ENCODE results near the gene SMC5.

GRCh38 chr9:68705327-68706067 is 457 bp downstream of the PIP5K1B start:
- PRO-cap = bidirectional peak, plus-strand start at chr9:68705686, minus-strand start at chr9:68705424; bidirectional peak, plus-strand start at chr9:68705953, minus-strand start at chr9:68705874

GRCh38 chr9:68802495-68803397 is 22.9 kb downstream of the PABIR1 start:
- PRO-cap = no peak

DNA sequence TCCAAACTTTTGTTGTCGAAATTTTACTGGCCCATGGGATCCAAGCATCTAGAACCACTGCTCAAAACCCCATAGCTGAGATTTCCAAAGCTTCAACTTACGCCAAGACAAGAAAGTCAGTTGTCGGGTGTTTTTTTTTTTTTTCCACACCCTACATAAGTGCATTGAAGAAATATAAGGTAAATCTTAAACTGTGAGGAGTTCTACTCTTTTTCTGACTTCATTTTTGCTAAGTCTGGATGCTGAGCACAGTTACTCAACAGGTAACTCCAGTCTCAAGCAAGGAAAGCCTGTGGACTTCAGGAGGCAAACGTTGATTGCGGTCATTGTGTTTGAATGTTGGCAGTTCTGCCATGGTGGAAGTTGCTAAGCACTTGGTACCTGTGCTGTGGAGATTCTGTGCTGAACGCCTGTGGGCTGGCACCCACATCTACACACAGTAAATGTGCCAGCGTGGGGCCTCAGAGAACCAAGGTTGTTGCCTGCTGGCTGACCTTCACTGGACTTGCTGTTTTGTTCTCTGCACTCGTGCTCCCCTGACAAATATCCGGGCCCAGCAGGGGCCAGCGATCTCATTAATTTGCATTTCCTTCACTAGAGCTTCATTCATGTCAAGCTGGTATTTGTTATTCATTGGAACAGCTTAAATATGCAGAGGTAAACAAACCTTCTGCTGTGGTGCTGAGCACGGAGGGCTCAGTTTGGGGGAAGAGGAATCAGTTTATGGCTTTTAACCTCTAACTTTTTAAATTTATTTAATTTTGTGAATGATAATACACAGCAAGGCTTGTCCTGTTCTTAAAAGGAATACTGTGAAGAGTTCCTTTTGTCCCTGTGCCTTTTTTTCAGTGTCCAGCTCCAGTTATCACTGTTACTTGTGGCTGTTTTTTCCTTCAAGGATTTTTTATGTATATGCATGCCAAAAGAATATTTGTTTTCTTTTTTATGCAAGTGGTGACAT is 92.2 kb downstream of the PABIR1 start:
- PRO-cap = no peak

- PRO-cap = no peak
These were observed 116.2 kb downstream of the PABIR1 start for GRCh38 chr9:68895767-68896669.

DNA sequence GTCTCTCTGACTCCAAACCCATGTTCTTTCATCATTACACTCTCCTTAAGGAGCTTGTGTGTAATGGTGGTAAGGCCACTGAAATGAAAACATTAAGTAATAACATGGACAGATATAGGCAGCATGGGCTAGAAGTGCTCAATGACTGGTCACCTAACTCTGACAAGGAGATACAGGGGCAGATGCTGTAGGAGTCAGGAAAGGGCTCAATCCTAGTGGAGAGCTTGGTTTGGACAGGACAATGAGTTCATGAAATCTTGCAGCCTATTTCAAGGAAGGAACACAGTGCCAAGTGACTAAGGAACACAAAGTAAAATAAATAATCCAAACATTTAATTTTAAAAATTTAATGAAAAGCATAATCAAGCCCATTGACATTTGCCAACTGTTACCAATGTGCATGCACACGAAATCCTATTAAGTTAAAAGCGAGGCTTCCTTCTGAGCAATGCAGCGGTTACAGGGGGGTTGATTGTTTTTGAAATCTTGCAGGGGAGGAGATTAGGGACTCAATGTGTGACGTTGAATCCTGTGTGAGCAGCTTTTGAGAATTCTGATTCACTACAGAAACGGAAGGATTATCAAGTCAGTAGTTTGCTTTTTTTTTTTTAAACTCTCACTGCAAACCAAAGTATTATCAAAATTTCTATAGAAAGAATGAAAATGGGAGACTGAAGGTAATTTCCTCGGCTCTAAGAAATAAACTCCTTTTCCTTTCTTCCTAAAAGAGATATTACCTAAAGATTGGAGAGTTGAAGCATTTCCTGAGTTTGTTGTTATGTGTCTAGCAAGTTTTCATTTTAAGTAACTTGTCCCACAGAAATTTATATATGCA is 109.5 kb downstream of the PRKACG start:
- PRO-cap = no peak

GRCh38 chr9:69120924-69121620 is 53.0 kb upstream of the TJP2 start:
- PRO-cap = bidirectional peak, plus-strand start at chr9:69121501, minus-strand start at chr9:69121331

DNA sequence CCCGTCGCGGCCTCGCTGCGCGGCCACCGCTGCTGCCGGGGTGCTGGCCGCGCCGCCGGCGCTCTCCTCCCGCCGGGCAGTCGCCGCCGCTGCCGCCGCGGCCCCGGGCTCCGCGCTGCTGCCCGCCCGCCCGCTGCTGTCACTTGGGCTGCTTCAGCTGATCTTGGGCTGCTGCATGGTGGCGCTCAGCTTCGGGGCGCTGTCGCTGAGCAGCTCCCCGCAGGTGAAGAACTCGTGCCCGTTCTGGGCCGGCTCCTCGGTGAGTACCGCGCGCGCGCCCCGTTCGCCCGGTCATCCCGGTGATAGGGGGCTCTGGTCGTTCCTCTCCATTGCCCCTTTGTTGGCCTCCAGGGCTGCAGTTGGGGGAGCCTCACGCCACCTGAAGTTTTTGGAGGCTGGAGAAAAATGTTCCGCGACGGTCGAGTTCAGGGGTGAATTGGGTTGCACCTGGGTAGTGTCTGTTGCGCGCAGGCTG is 487 bp downstream of the ENTREP1 start:
- PRO-cap = no peak

DNA sequence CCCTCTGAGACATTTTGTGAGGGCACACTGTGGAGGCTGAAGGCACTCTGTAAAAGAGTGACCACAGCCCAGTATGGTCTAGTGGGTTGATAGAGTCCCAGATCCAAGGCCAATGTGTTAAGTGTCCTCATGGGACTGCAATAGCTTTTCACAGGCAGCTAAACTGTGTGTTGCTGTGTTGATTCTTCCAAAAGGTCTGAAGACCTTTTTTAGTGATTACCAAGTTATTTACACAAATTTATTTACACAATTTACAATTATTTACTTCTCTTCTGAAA is 90.4 kb downstream of the APBA1 start:
- PRO-cap = no peak

DNA sequence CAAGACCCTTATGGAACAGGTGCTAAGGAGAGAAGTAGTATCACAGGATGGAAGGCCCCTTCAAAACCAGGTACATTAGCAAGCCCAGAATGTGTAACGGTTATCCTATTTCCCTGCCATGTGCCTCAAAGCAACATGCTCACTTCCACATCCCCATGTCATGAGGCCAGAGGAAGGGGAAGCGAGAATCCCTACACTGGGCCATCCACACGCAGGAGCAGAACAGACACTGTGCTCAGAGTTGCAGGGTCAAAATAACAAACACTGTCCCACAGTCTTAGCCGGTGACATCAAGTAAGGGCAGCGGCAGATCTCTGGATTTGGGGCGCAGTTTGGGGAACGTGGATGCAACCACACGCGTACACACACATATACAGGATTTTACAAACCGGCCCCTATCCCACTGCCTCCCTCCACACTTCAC is 897 bp downstream of the APBA1 start:
- PRO-cap = no peak

DNA sequence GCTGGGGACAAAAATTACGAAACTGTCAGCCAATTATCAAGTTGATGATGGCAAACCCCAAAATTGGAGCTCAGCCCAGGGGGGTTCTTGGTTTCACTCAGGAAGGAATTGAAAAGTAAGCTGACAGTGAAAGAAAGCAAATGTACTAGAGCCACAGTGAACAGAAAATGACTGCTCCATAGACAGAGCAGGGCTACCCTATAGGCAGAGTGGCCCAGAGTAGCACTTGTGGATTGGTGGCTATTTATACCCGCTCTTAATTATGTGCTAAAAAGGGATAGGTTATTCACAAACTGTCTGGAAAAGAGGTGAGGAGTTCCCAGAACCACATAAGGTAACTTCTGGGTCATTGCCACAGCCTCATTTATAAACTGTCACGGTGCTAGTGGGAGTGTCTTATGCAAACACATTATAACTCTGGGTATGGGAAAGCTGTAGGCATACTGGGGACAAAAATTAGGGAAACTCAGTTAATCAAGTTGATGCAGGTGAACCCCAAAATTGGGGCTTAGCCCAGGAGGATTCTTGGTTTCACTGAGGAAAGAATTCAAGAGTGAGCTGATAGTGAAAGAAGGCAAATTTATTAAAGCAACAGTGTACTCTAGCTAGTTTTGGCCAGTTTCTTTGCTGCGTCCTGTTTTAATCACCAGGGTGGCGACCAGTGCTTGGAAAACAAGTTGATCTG is 14.4 kb upstream of the CFAP95 start:
- PRO-cap = bidirectional peak, plus-strand start at position 300 of the sequence, minus-strand start at position 169 of the sequence; unidirectional peak, minus-strand start at position 340 of the sequence

DNA sequence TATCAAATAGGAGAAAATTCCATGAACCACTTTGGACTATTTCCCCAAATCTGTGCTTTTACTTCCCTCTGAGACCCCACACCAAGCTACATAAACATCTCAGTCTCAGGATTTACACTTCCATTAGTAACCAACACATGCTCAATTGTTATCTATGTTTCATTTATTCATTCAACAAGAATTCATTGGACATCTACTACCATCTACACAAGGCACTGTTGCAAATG is 52.9 kb upstream of the MAMDC2 start:
- PRO-cap = no peak

DNA sequence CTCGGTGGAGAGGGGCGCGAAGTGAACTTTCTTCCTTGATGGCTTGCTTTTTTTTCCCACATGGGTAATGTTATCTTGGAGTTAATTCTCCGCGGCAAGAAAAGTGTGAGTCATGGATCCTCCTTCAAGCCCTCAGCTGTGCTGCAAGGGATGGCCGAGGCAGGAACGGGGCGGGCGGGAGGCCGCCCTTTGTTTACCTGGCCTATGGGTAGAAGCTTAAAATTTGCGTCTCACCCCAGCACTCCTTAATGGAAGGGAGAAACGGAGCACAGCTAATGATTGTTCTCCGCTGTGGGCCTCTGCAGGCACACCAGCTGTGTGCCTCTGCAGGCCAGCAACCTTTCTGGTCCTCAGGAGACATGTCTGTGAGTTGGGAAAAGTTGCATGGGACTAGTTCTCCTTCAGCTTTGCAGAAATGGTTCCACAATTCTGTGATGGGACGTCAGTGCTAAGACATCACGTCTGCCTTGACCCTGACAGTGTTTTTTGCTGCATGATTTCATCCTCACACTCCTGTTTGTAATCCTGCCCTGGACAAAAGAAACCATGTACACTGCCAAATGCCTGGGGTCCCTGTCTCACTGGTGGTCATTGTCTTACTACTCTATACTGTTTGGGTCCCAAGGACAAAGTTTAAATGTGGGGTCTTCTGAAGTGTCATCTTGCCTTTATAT is 1.2 kb downstream of the MAMDC2 start:
- PRO-cap = bidirectional peak, plus-strand start at position 241 of the sequence, minus-strand start outside the sequence

- PRO-cap = no peak
These were observed 23.2 kb downstream of the MAMDC2 start for GRCh38 chr9:70066781-70067377.

DNA sequence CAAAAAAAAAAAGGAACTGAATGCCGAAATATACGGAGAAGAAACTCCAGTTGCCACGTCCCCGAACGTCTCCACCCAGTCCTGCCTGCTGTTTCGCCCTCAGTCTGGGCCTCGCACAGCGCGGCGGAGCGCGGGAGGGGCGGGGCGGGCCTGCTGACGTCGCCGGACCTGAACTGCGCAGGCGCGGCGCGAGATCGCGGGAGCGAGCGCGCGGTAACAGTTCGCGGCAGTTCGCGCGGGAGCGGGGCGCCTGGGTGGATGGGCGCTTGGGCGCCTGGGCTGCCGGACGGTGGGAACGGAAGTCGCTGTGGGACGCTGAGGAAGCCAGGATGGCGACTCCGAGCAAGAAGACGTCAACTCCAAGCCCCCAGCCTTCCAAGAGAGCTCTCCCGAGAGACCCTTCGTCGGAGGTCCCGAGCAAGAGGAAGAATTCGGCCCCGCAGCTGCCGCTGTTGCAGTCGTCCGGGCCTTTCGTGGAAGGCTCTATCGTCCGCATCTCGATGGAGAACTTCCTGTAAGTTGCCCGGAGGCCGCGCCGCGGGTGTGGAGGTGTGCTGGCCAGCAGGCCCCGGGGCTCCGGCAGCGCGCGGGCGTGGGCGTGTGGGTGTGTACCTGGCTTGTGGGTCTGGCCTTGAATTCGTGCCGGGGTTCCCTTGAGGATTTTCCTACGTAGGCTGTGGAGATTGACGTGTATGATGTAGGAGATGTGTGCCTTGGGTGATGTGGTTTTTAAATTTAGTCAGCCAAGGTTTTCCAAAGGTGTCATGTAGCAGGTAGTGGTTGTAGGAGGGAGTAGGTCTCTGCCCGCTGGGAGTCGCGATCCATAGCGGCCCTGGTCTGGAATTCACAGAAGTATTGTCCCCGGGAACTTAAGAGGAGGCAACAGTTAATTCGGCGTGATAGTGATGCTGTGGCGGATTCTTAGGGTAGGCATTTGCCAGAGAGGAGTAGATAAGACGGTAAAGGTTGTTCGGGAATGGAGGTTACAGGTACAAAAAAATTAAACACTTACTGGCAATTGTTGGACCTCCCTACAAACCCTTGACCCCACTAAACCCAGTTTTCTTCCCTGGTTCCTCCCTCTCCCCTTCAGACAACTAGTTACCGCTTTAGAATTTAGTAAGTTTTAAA is at the start of gene SMC5:
SMC5 (plus strand) TSS at position 229 of the 1,131 bp plus-strand sequence.
- PRO-cap = bidirectional peak, plus-strand start at position 229 of the sequence, minus-strand start at position 87 of the sequence; unidirectional peak, minus-strand start at position 473 of the sequence; unidirectional peak, minus-strand start at position 627 of the sequence

DNA sequence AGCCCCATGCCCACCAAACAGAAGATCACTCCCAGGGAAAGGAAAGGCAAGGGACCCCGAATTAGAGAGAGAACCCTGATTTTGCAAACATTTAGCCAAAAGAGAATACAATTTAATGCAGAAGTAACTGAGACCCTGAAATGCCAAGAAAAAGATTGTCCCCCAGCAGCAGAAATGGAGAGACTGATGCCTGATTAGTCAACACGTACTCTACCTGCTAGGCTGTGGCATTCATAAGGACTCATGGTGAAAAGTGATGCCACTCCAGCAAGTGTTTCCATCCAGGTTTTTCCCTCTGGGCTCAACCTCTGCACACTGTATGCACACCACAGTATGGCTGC is 14.1 kb downstream of the KLF9 start:
- PRO-cap = no peak

DNA sequence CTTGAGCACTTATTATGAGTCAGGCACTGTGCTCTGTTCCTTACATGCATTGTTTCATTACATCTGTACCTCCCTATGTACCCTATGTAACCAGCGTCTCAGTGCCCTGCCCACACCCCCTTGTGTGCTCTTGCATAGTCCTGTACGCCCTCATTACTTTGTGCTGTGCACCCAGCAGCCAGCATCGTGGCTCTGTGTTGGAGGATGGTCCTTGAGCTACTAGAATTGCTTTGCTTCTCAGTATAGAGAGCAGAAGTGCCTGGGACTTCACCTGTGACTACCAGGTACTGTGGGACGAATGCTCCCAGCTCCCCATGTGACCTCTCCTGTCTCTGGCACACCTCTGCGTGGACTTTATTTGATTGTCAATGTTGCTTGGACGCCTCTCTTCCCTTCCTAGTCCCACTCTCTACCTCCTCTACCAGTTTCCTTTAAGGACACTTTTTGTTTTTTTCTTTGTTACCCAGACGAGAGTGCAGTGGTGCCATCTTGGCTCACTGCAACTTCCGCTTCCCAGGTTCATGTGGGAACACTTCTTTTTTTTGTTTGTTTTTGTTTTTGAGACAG is 58.4 kb upstream of the KLF9 start:
- PRO-cap = no peak

DNA sequence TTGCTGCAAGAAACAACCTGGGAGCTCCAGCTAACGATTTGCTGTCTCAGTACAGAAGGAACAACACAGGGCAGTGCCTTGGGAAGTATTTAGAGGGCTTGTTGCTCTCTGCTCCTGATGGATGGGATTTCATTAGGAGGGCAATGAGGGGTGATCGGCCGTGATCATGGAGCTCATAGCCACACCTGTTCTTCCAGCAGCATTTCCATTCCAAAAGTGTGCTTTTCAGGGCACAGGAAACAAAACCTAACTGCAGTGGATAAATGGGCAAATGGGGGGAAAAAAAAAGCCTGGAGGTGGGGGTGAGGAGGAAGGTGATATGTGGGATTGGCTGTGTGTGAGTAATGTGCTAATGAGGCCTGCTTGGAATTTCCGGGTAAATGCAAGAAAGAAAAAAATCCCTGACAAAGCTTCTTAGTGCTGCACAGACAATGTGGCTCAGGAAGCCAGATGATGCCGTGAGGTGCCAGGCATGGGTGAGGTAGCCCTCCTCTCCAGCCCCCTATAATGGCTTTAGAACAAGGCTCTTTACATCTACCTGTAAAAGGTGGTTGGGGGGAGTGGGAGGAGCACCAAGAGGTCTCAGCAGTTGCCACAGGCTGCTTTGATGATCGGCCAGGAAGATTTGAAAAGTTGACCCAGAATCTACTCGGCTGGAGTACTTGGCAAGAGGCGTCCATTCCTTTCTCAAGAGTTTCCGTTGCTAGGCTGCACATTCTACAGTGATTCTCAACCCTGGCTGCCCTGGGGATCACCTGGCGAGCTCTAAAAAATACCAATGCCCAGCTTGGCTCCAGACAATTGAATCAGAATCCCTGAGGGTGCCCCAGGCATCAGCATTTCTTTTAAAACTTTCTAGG is 139.6 kb upstream of the KLF9 start:
- PRO-cap = no peak

GRCh38 chr9:70567368-70568013 is 153.0 kb upstream of the KLF9 start:
- PRO-cap = no peak

DNA sequence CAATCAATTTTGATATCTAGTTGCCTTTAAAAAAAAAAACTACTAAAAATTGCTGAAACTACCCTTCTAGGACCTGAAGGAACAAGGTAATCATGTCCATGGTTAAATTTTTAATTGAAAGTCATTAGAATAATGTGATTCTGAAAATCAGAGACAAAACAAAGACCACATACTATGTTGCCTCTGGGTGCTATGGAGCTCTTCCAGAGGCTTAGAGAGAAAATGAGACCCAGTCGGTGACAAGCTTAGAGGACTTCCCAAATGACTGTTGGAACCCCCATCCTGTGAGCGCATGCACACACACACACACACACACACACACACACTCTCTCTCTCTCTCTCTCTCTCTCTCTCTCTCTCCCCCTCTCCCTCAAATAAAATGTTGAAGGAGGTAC is 25.2 kb downstream of the TRPM3 start:
- PRO-cap = no peak

DNA sequence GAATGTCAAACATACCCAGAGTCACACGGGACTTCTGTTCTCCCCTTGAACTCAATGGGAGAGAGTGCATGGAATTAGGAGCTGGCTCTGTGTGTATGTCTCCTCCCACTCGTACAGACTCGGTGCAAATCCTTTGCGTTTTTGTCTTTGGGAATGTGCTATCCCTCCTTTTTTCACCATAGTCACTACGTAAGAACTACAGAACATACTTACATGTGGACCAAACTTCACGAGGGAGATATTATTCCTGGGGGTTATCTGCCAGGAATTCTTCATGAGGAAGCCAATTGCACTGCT is 56.5 kb downstream of the CEMIP2 start:
- PRO-cap = no peak